ENCODE results near the genes DAD1 and PSMB11.

GRCh38 chr14:21860945-21861612, 187.5 kb upstream of the OR4E1 start:
- RRBS = no CpG with 5 or more reads among the region's 5 CpGs

- RRBS = no CpG with 5 or more reads among the region's 7 CpGs
Observed at GRCh38 chr14:21913772-21914238, 240.2 kb upstream of the OR4E1 start.

GRCh38 chr14:21924458-21924879, 250.9 kb upstream of the OR4E1 start:
- RRBS = no CpG with 5 or more reads among the region's 5 CpGs

- RRBS = no CpG with 5 or more reads among the region's 12 CpGs
Observed at GRCh38 chr14:22071093-22071656, 397.6 kb upstream of the OR4E1 start.

GRCh38 chr14:22178126-22178788, 410.8 kb downstream of the DAD1 start:
- RRBS = no CpG with 5 or more reads among the region's 4 CpGs

DNA sequence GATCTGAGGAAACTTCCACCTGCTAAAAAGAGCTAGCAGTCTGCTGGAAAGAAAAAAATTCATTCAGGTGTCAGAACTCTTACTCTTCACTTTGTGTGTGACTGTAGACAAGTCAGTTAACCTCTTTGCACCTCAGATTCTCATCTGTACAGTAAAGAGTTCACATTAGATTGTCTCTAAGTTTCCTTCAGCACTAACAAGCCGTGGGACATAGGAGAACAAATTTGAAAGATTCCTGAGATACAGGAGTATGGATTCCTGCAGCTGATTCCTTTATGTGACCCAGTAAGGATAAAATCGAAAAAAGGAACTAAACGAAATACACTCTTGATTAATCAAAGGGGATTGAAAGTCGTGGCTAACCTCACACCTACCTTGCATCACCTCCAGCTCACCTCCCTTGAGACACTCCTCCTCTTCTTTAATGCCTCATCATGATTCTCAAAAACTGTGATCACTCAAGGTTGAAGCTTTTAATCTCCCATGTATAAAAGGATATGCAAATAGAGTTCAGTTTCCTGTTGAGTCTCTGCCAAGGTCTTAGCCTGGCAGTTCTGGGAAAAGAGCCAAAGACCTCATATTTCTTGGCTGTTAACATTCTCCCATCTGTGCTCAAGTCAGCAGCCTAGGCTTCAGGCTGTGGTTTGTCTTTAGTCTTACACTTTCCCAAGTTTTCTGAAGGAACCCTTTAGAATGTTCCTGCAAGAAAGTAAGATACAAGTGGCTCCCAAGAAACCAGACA, 156.6 kb downstream of the DAD1 start:
- RRBS = no CpG with 5 or more reads among the region's 4 CpGs

DNA sequence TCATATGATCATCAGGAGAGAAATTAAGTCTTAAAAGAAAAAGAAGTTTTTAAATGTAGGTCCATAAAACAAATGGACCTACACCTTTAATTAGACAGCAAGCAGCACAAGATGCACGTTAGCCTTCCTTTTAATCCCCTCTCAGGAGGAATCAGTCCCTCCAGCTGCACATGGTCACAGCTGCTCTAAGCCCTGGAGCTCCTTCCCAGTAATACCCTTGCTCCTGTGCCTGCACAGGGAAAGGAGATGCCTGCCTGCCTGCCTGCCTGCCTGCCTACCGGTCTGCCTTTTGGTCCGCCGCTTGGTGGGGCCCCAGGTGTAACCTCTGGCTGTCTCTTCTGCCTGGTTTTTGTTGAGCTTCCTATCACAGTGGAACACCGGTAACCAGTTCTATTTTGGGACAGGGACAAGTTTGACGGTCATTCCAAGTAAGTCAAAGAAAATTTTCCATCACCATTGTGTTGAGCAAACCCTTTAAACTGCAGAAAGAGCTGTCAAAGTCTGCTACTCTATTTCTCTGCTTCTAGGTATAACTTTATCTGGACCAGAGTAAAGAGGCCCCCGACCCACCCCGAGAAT, 99.8 kb downstream of the DAD1 start:
- RRBS = 81% methylated on average over 4 of the region's 8 CpGs

GRCh38 chr14:22501477-22501770, 87.6 kb downstream of the DAD1 start:
- RRBS = no CpG with 5 or more reads among the region's 4 CpGs

GRCh38 chr14:22506568-22506875, 82.5 kb downstream of the DAD1 start:
- RRBS = no CpG with 5 or more reads among the region's 4 CpGs

GRCh38 chr14:22588773-22589455, at the start of gene DAD1:
TSS of gene DAD1 (minus strand) at chr14:22589224.
- RRBS = 1% methylated on average over 9 of the region's 43 CpGs

GRCh38 chr14:22794507-22795041, 20.7 kb downstream of the SLC7A7 start:
- RRBS = no CpG with 5 or more reads among the region's 8 CpGs

- RRBS = no CpG with 5 or more reads among the region's 1 CpG
Observed at GRCh38 chr14:22808609-22808992, 6.6 kb downstream of the SLC7A7 start.

DNA sequence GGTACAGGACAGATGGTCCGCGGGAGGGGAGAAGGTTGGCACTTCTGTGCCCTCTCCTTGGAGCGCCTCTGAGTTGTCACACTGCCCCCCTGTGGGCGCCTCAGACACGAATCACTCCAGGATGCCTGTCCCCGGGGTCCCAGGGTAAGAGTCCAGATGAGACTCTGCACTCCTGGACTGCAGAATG, 17.0 kb downstream of the MMP14 start:
- RRBS = no CpG with 5 or more reads among the region's 6 CpGs

DNA sequence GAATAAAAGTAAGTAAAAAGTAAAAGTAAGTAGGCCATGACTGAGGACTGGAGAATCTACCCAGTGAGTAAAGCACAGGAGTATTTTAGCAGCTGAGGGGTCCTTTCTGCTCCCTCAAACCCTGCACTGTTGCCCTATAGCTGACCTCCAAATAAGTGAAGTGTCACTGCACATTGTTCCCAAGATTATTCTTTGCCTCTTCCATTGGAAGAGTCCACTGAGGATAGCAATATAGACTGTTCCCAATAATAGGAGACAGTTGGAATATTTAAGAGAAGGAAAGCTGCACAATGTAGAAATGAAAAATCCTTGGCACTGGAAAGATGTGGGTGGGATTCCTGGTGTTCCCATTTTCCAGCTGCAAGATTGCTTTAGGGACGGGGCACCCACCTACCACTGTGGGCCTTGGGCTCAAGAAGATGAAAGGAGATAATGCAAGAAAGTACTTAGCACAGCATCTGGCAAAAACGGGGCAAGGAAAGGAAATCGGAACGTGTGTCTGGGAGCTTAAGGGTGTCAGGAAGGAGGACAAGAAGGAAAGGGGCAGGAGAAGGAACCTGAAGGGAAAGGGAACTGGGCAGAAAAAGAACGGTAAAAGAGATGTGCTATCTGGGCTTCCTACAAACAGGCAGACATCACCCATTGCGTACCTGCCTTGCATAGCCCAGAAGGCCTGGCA, 1.2 kb upstream of the REM2 start:
- RRBS = no CpG with 5 or more reads among the region's 6 CpGs

DNA sequence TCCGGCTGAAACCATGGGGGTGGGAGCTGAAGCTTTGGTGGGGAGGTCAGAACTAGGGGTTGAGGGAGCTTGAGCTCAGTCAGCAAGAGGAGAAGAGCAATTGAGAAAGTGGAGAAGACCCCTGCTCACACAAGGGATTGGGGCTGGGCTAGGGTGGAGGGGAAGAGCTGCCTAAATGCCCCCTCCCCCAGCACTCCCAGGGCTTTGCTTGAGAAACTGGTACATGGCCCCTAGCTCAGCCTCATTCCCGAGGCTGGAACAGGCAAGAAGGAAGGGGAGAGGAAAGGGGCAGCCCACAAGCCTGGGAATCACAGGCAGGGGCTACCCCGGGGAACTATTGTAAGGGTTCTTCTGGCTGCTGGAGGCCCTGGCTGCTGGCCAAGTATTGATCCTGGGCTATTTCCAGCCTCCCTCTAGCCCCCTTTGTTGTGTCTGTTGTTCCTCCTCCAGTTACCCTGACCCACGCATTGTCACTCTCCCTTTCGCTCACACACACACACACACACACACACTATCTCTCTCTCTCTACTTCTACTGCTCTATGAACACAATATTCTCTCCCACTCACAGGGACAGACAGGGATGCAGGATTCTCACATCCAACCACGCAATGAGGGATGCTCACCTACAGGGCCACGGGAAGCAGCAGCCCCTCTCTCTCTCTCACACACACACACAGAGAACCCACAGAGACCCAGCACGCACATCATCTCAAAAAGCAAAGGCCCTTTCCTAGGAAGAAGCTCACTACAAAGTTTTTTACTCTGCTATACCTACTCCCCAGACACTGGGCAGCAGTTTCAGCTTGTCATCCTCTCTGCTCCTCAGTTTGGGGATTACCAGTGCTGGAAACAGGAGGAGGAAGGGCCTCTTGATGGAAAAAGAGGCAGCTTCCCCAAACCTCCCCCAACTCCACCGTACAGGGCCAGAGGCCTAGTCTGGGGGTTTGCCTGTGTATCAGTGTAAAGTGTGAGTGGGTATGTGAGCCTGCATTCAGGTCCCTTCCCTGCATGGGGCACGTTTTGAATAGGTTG, 708 bp downstream of the REM2 start:
- RRBS = 9% methylated on average over 1 of the region's 10 CpGs

- RRBS = no CpG with 5 or more reads among the region's 11 CpGs
Observed at GRCh38 chr14:22887214-22887799, 4.3 kb downstream of the REM2 start.

GRCh38 chr14:22977568-22978657, 4.4 kb downstream of the AJUBA start:
- RRBS = no CpG with 5 or more reads among the region's 9 CpGs

- RRBS = 2% methylated on average over 15 of the region's 66 CpGs
Observed at GRCh38 chr14:23006574-23007525, 3.1 kb downstream of the C14orf93 start.

- RRBS = no CpG with 5 or more reads among the region's 10 CpGs
Observed at GRCh38 chr14:23041787-23042314, at the start of gene PSMB11. TSS of gene PSMB11 (plus strand) at chr14:23042212.

DNA sequence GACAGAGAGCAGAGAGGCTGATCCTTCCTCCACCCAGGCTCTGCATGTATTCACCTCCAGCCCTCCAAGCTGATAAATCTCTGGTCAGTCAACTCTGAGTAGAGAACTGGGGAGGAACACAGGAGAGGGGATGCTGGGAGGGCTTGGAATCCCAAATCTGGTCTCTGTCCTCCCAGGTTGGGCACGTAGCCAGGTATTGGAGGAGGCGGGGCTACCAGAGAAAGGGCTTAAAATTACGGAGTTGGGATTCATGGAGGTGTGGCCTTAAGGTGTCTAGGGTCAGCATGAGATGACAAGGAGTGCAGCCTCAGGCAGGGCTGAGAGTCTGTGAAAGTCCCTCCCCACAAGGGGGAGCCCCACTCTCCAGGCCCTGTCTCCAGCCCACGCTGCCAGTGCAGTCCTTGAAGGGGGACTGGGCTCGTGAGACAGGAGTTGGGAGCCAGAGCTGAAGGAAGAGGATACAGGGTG, 1.3 kb downstream of the CDH24 start:
- RRBS = no CpG with 5 or more reads among the region's 5 CpGs